Caco-2 (cell line): Measurements from ENCODE around the genes ZNF839 and TNFAIP2.

DNA sequence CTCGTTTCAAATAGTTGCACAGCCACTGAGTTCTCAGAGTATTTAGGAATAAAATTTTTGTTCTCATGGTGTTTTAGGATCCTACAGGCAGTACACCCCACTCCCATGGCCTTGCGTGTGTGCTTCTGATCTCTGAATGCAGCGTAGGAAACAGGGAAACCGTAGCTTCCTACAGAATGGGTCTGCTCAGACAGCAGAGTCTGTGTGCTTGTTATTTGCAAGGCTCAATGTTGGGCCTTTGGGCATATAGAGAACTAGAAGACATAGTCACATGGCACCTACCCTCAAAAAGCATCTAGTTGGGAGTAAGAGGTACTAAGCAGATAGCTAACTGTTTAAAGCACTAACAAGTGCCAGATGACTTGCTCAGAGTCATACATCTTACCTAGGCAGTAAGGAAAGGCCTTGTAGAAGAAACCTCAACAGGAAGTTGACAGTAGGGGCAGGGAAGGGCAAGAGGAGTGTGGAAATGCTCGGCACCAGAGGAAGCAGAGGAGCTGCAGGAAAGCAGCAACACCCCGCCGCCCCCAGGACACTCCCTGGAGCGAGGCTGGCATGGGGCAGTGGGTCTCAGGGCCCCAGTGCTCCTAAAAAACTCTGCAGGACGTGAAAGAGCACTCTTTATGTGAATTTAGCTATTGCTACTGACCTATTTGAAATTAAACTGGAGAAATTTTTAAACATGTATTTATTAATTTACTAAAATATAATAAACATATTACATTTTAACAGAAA lies 92.8 kb downstream of the PPP2R5C start:
- PRO-cap: no peak
- RRBS: no CpG with 5 or more reads among the region's 9 CpGs

DNA sequence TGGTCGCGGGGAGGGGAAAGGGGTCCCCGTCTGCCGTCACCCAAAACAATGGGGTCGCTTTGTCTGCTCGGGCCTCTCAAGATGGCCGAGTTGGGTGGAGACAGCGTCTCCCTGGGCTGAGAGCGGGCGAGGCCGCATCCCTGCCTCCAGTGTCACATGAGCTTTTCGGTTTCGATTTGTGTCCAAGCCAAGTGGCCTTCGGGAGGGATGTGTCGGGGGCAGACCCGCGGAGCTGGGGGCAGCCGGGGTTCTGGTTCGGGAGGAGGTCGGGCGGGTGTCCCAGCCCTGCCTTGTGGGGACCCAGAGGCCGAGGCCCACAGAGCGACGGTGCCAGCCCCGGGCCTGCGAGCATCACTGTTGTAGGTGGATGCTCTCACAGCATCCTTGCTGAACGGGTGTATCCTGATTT lies 846 bp downstream of the DYNC1H1 start:
- PRO-cap: no peak
- RRBS: 3% methylated on average over 8 of the region's 27 CpGs

DNA sequence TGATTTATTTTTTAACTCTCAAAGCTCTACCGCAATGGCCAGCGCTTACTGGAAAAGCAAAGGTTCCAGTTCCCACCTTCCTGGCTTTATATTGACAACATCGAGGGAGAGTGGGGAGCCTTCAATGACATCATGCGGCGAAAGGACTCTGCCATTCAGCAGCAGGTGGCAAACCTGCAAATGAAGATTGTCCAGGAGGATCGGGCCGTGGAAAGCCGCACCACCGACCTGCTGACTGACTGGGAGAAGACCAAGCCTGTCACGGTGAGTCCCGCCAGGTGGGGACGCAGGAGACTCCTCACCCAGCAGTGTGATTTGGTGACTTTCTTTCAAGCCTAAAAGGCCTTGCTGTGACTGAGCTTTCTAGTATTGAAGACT lies 32.6 kb downstream of the DYNC1H1 start:
- PRO-cap: no peak
- RRBS: no CpG with 5 or more reads among the region's 12 CpGs

DNA sequence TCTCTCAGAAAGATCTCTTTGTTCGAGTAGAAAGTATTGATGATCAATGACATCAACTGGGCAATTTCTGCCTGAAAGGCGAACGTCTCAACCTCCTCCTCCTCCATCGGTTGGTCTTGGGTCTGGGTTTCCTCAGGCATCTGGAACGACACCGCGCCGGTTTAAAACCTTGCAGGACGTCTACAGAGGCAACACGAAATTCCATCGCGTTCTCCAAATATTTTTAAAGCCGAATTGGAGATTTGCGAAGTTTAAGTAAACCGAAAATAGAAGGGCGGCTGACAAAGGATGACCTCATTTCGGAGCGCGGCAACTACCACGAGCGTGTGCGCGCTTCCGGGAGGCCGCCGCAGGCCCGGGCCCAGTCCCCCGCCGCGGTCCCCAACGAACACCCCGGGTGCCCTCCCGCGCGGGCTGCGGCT lies 594 bp downstream of the HSP90AA1 start:
- PRO-cap: bidirectional peak, plus-strand start at position 364 of the sequence, minus-strand start at position 225 of the sequence
- RRBS: 2% methylated on average over 10 of the region's 36 CpGs

GRCh38 chr14:102227509-102227961 lies 77.4 kb downstream of the MOK start:
- PRO-cap: no peak
- RRBS: 95% methylated on average over 2 of the region's 18 CpGs

GRCh38 chr14:102246116-102246315 lies 58.9 kb downstream of the MOK start:
- PRO-cap: no peak
- RRBS: no CpG with 5 or more reads among the region's 6 CpGs

DNA sequence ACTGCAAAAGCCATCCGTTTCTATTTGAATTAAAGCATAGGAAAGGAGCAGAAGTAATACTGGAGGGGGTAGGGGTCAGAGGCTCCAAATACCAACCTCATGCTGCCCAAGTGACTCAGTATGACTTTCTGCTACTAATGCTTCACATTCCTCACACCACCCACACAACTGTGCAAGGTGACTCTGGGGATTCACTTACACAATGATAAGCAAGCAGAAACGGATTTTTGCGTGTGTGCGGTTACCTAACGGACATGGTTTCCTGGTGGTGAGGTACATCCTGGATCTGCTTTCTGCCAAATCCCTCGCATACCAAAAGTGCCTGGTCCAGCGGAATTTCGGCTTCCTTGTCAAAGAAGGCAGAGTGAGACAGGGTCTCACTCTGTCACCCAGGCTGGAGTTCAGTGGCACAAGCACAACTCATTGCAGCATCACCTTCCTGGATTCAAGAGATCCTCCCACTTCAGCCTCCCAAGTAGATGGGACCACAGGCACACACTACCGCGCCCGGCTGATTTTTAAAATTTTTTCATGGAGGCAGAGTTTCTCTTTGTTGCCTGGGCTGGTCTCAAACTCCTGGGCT lies 25.0 kb downstream of the MOK start:
- PRO-cap: no peak
- RRBS: no CpG with 5 or more reads among the region's 11 CpGs

GRCh38 chr14:102318998-102320058 lies at the start of gene ZNF839:
TSS of gene ZNF839 (plus strand) at chr14:102319746.
- PRO-cap: bidirectional peak, plus-strand start at chr14:102319732, minus-strand start at chr14:102319658
- RRBS: 2% methylated on average over 30 of the region's 85 CpGs

GRCh38 chr14:102501830-102502291 lies 7.7 kb downstream of the ANKRD9 start:
- PRO-cap: no peak
- RRBS: 94% methylated on average over 4 of the region's 17 CpGs

DNA sequence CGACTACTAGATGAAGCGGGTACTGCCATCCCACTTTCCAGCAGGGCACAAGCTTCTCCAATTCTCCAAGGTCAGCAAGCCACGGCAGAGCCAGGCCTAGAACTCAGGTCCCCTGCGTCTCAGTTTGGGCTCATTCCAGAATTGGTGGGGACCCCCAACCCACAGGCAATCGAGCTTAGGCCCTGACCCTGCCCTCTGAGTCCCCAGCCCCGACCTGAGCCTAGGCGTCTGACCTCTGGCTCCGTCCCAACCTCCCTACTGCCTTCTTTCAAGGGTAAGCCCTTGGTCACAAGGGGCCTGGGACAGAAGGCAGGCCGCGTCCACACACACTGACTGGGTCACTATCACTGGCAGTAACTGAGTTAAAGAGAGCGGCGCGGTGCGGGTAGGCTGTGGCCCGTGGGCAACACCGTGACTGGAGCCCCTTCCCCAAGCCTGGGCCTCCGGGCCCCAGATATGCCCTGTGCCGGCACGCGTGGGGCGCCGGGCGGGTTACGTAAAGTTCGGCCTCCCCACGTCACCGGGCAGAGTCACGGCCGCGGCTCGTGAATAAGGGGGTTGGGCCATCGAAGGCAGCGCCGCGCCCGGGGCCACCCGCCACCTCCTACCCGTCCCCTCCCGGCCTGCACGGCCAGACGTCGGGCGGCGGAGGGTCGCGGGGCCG lies 693 bp downstream of the ANKRD9 start:
- PRO-cap: bidirectional peak, plus-strand start at position 353 of the sequence, minus-strand start at position 260 of the sequence; bidirectional peak, plus-strand start at position 569 of the sequence, minus-strand start at position 458 of the sequence
- RRBS: 2% methylated on average over 22 of the region's 47 CpGs

DNA sequence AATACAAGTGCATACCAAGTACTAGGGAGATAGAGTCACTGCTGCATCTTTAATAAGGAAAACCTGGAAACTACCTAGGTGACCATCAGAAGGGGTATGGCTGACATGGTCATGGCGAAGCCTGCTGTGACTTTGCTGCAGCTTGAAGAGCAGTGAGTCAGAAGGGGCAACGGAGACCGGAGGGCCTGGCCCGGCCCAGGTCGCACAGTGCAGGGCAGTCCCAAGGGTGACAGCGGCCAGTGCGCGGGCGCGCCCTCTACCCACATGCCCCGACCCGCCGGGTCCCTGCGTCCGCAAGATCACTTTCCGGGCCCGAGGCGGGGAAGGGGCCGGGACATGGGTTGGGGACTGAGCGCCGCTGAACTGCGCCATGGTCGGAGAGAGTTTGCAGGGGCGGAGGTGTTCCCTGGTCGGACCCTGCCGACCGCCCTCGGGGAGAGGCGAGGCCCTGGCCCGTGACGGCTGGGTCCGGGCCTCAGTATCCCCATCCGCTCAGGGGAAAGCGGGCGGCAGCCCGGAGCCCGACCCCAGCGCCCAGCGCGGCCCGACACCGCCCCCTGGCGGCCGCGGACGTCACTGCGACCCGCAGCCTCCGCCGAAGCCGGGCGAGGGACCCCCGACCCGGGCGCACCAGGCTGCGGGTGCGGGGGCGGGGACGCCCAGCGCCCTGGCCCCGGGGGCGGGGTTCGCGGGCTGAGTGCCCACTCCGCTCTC lies 7.0 kb upstream of the ANKRD9 start:
- PRO-cap: unidirectional peak, plus-strand start at position 265 of the sequence; unidirectional peak, plus-strand start at position 302 of the sequence; bidirectional peak, plus-strand start at position 576 of the sequence, minus-strand start at position 546 of the sequence
- RRBS: 2% methylated on average over 36 of the region's 65 CpGs

- PRO-cap: bidirectional peak, plus-strand start at chr14:102585679, minus-strand start at chr14:102585474
- RRBS: no CpG with 5 or more reads among the region's 19 CpGs
Observed at GRCh38 chr14:102585216-102585960, 7.1 kb upstream of the RCOR1 start.

DNA sequence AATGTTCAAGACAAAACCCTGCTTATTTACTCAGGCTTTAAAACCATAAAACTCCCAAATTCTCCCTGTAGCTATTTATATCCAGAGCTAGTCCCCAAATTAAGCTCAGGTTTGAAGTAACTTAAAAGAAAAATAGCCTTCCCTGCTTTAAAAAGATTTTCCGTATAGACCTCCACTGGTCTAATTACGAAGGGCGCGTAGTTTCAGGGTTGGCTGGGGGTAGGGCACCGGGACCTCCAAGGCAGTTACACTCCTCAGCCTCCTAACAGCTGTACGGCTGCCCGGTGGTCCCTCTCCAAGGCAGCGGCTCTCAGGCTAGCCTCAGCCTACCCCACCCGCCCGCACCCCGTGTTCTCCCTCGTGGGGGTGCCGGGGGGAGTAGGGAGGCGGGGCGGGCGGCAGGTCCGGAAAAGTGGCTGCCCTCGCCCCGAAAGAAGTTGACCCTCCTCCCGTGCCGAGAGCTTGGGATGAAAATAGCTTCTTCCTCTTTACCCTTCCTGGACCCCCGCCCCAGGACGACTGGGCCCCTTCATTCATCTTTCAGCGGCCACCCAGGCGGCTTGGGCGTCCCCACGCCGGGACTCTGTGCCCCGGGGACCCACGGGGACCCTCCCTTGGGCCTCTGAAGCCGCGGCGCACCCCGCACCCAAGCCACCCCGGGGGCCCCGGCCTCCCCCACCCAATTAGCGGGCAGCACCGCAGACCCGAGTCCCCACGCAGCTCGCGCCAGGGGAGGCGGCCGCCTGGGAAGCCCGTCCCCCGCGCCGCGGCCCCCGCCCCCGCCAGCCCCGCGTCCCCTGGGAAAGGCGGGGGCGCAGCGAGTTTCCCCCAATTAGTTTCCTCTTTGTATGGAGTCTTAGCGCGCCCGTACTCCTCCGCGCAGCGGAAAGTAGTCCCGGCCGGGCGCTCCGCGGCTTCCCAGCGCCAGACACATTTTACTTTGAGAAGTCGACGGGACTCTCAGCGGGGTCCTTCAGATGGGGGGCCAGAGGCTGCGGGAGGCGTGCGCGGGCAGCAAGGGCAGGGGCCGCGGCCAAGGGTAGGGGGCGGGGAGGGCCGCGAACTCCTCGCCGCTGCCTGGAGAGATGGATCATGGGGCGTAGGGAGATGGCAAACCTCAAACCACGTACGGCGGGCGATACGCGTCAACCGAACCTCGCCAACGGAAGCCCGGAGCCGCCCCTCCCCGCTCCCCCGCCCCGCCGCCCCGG lies 790 bp upstream of the RCOR1 start:
- PRO-cap: unidirectional peak, plus-strand start at position 248 of the sequence; bidirectional peak, plus-strand start at position 934 of the sequence, minus-strand start at position 846 of the sequence; bidirectional peak, plus-strand start outside the sequence, minus-strand start at position 1,094 of the sequence
- RRBS: 5% methylated on average over 27 of the region's 99 CpGs

- PRO-cap: no peak
- RRBS: no CpG with 5 or more reads among the region's 12 CpGs
Observed at GRCh38 chr14:102630095-102631173, 38.0 kb downstream of the RCOR1 start.

GRCh38 chr14:102794752-102795792 lies 17.8 kb downstream of the TRAF3 start:
- PRO-cap: unidirectional peak, plus-strand start at chr14:102795316
- RRBS: no CpG with 5 or more reads among the region's 2 CpGs

GRCh38 chr14:102933285-102934075 lies 11.0 kb downstream of the AMN start:
- PRO-cap: no peak
- RRBS: no CpG with 5 or more reads among the region's 27 CpGs

DNA sequence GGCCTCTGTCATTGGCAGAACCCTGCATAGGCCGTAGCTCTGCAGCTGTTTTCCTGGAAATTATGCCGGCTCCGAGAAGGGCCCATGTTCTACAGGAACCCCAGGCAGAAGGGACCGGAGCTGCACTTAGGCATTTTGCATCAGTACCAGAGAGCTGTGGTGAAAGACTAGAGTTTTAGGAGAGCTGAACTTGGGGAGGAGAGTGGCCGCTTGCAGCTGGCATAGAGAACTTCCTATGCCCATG lies 5.1 kb upstream of the TNFAIP2 start:
- PRO-cap: no peak
- RRBS: no CpG with 5 or more reads among the region's 5 CpGs

DNA sequence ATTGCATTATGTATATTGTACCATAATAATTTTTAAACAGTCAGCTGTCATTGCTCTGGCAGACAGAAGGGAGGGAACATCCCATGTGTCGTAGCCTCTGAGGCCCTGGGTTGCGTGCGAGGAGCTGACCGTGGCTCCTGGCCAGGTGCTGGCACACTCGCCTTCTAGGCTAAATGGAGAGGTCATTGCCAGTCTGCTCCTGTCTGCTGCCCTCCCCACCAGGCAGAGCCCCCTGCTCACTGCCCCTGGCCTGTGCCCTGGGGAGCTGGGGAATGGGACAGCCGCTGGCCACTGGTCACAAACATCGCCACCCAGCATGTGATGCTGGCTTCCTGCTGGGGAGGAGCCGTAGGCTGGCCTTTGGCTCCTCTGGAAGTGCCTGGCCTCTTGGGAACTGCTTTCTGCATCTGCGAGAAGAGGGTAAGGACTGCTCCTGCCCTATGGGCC lies 2.2 kb upstream of the TNFAIP2 start:
- PRO-cap: no peak
- RRBS: no CpG with 5 or more reads among the region's 9 CpGs

DNA sequence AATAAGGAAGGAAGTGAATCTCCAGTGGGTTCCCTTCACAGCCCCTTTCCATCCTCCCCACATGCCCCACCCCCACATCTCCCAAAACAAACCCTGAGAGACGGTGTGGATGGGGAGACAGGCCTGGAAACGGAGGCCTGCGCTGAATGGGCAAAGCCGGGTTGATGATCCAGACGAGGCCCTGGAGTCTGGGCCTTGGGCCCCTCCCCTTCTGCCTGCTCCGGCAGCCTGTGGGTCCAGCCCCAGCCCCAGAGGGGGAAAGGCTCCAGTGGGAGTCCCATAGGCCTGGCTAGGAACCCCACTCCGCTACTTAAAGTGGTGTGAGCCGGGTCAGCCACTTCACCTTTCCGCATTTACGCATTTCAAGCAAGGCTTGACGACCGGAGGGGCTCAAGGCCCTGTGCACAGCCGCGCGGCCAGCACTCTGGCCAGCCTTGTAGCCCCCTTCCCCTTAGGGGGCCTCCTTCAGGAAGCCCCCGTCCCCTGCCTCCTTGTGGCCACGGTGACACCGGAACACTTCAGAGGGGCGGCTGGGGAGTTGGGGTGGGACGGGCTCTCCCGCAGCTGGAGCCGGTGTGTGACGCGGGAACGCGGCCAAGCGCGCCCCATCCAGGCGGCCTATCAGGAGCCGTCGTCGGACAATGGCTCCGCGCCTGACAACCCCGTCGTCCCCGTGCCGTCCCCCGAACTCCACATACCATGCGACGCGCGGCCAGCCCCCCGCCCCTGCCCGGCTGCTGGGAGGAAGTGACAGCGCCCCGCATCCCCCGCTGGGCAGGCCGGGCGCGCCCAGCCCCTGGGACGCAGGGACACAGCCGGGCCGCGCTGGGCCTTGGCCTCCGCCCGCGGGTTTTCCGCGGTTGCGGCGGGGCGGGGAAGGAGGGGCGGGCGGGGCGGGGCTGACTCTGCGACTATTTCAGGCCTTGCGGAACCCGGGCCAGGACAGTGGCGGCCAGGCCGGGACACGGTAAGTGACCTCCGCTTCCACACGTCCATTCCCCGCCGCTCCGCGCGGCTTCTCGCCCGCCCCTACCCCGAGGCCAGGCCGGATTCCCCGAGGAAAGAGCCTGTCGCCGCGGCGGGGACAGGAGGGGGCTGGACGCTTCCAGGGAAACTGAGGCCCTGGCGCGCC lies at the start of gene TNFAIP2:
Gene TNFAIP2 (plus strand): TSS at position 945 of the 1,132 bp plus-strand sequence.
- PRO-cap: no peak
- RRBS: 97% methylated on average over 39 of the region's 91 CpGs

DNA sequence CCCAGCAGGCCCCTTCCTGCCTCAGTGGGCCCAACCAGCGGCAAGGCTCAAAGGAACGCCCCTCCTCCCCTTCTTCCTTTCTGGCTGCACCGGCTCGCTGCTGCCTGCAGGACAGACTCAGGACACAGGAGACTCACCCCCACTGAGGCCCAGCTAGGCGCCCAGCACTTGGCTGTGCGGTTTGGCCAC lies 667 bp downstream of the TNFAIP2 start:
- PRO-cap: no peak
- RRBS: no CpG with 5 or more reads among the region's 6 CpGs